LNCaP clone FGC (cell line): ENCODE results near the gene CARM1.

DNA sequence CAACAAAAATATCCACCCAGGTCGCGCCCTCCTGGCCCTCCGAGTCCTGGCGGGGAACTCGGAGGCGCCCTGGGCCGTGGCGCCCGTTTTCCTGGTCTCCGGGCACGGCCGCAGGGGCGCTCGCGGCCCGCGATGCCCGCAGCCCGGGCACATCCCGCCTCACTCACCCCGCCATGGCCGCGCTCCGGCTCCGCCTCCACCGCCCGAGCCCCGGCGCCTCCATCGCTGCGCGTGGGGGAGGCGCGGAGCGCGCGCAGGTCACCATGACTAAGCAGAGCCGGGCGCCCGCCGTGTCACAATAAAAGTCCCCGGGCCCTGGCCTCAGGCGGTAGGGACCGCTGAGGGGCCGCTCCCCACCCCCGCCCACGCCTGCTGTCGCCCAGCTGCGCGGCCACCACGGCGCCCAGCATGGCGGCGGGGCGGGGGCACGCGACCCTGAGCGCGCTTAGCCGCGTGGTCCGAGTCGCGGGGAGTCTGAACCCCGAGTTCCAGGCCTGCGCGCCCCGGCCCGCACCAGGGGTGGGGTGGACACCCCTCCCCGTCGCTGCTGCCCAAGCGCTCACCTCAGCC is 541 bp downstream of the KEAP1 start:
- RRBS, 2 experiments: under 1 to 1% methylated on average over 26 to 28 of the region's 72 CpGs

DNA sequence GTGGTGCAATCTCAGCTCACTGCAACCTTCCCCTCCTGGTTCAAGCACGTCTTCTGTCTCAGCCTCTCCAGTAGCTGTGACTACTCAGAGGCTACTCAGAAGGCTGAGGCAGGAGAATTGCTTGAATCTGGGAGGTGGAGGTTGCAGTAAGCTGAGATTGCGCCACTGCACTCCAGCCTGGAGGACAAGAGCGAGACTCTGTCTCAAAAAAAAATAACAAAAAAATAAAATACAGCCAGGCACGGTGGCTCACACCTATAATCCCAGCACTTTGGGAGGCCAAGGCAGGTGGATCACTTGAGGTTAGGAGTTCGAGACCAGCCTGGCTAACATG is 1.4 kb downstream of the SLC44A2 start:
- RRBS, 2 experiments: no CpG with 5 or more reads among the region's 5 CpGs

- RRBS, 2 experiments: 98 to 99% methylated on average over 7 of the region's 32 CpGs
Measured at GRCh38 chr19:10687242-10687974, 13.8 kb upstream of the QTRT1 start.

GRCh38 chr19:10695424-10696279 is 5.6 kb upstream of the QTRT1 start:
- RRBS, 2 experiments: no CpG with 5 or more reads among the region's 54 CpGs

DNA sequence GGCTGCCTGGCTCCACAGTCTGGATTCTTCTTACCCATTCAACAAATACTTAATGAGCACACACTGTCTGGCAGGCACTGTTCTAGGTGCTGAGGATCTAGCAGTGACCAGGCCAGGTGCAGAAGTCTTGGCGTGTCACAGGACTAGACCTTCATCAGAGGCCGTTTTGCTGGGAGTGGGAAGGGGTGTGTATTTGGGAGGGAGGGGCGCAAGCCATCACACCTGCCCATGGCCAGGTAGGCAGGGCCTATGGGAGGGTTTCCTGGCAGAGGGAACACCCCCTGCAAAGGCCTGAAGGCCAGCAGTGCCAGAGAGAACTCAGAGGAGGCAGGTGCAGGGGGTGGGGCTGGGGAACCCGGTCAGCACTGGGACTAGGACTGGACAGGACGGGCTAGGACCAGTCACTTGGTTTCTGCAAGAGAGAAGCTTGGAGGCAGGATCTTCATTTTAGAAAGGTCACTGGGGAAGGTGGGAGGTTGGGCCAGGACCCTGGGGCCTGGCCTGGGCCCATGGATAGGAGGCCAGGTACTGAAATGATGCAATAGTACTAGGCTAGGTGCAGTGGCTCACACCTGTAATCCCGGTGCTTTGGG is 31.9 kb downstream of the DNM2 start:
- RRBS, 2 experiments: 91 to 92% methylated on average over 1 of the region's 6 CpGs

DNA sequence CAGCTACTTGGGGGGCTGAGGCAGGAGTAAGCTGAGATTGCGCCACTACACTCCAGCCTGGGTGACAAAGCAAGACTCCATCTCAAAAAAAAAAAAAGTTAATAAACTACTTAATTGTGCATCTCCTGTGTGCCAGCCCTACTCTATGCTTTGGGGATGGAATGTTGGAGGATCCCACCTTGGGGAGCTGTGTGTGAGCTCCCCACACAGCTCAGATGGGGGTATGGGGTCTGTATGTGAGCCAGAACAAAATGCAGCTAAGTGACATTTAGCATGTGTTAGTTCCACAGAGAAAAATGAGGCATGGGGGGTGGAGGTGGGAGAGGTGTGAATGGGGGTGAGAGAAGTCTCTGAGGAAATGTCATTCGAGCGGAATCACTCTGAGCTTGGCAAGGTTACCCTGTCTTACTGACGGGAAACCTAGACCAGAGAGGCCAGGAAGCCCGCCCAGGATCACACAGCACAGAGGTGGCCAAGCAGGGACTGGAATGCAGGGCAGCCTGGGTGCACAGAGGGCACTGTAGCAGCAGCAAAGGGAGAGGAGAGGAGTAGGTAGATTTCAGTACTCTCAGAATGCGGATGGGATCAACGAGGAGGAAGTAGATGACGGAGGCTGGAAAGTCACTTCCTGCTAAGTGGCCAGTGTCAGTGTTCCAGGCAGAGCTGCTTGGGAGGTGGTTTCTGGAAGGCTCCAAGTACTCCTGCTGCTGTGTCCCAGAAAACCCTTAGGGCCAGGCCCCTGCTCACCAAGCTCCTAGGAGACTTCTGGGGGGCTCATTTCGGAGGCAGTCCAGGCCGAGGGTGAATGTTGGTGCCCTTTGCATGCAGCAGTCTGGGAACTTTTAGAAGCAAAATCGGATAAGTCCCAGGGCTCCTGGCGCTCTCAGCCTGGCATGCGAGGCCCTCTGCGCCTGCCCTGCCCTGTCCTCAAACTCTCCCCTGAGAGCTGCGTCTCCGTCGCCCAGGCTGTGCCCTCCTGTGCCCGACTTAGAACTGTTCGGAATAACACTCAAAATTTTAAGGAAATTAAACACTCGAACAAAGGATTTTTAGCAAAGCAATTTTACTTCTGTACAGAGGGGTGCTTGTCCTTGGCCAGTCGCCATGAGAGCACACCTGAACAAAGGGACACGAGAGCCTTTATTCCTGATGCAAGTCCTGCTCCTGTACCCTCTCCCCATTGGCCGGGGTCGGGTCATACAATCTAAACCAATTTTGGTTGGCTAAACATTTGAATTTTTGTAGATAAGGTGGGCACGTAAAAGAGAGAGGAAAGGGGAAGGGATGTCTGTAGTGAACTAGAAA is 33.4 kb downstream of the DNM2 start:
- RRBS, 2 experiments: no CpG with 5 or more reads among the region's 25 CpGs

GRCh38 chr19:10800502-10800871 is 35.5 kb downstream of the TMED1 start:
- RRBS, 2 experiments: 96 to 97% methylated on average over 1 of the region's 9 CpGs

- RRBS, 2 experiments: 1 to 2% methylated on average over 81 to 90 of the region's 150 CpGs
Measured at GRCh38 chr19:10871284-10872212, at the start of gene CARM1. TSS of gene CARM1 (plus strand) at chr19:10871553.

DNA sequence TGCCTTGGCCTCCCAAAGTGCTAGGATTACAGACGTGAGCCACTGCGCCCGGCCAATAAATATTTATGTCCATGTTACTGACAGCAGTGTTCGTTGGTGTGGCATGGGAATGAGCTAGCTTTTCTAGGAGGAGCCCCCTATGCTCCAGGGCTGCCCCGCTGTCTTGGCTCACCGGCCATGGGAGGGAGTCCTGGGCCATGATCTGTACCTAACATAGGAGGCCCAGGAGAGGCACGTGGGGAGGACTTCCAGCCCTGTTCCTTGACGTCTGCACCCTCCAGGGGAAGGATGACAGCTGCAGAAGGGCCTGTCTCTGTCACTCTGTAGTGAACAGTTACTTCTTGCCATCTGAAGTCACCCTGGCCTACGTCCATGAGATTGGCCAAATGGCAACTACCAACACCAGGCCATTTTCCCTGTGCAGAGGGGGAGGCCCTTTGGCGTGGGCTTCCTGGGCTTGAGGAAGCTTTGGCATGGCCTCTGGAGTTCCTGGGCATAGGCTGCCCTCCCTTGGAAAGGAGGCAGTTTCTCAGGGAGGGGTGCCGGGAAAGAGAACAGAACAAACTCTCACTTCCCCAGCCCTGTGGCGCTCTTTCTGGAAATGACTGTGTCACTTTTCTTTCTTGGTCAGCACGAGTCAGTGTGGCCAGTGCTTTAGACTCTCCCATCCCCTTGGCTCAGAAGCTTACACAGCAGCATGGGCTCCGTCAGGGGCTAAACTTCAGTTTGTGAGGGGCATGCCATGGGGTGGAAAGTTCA is 5.1 kb downstream of the CARM1 start:
- RRBS, 2 experiments: no CpG with 5 or more reads among the region's 14 CpGs

DNA sequence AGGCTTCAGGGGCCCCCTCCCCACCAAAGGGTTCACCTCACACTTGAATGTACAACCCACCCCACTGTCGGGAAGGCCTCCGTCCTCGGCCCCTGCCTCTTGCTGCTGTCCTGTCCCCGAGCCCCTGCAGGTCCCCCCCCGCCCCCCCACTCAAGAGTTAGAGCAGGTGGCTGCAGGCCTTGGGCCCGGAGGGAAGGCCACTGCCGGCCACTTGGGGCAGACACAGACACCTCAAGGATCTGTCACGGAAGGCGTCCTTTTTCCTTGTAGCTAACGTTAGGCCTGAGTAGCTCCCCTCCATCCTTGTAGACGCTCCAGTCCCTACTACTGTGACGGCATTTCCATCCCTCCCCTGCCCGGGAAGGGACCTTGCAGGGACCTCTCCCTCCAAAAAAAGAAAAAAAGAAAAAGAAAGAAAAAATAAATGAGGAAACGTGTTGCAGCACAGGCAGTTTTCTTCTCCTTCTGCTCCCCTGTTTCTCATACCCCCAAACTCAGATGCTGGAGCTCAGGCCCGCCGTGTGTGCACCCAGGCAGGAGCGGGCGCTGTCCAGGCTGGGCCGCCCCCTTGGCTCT is 6.0 kb downstream of the YIPF2 start:
- RRBS, 2 experiments: no CpG with 5 or more reads among the region's 19 CpGs

- RRBS, 2 experiments: no CpG with 5 or more reads among the region's 8 CpGs
Measured at GRCh38 chr19:10952637-10953324, 8.0 kb upstream of the SMARCA4 start.

- RRBS, 2 experiments: under 1% methylated on average over 3 of the region's 24 CpGs
Measured at GRCh38 chr19:10960620-10960776, 332 bp upstream of the SMARCA4 start.

- RRBS, 2 experiments: no CpG with 5 or more reads among the region's 17 CpGs
Measured at GRCh38 chr19:10968214-10969240, 7.7 kb downstream of the SMARCA4 start.

- RRBS, 2 experiments: no CpG with 5 or more reads among the region's 15 CpGs
Measured at GRCh38 chr19:10984560-10985071, 23.8 kb downstream of the SMARCA4 start.

- RRBS, 2 experiments: no CpG with 5 or more reads among the region's 30 CpGs
Measured at GRCh38 chr19:10995965-10996694, 35.3 kb downstream of the SMARCA4 start.

DNA sequence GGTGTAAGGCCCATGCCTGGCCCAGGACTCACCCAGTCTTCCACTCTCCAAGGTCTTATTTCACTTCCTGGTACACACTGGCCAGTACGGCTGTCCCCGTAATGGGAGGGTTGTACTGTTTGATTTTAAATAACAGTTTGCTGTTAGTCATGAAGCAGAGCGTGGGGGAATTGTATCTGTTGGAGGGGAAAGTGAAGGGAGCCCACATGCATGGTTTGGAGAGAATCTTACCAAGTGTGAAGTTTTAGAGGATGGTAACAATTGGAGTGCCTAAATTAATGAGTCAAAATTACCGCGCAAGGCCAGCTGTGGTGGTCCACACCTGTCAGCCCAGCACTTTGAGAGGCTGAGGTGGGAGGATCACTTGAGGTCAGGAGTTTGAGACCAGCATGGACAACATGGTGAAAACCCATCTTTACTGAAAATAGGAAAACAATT is 46.8 kb upstream of the LDLR start:
- RRBS, 2 experiments: no CpG with 5 or more reads among the region's 5 CpGs

DNA sequence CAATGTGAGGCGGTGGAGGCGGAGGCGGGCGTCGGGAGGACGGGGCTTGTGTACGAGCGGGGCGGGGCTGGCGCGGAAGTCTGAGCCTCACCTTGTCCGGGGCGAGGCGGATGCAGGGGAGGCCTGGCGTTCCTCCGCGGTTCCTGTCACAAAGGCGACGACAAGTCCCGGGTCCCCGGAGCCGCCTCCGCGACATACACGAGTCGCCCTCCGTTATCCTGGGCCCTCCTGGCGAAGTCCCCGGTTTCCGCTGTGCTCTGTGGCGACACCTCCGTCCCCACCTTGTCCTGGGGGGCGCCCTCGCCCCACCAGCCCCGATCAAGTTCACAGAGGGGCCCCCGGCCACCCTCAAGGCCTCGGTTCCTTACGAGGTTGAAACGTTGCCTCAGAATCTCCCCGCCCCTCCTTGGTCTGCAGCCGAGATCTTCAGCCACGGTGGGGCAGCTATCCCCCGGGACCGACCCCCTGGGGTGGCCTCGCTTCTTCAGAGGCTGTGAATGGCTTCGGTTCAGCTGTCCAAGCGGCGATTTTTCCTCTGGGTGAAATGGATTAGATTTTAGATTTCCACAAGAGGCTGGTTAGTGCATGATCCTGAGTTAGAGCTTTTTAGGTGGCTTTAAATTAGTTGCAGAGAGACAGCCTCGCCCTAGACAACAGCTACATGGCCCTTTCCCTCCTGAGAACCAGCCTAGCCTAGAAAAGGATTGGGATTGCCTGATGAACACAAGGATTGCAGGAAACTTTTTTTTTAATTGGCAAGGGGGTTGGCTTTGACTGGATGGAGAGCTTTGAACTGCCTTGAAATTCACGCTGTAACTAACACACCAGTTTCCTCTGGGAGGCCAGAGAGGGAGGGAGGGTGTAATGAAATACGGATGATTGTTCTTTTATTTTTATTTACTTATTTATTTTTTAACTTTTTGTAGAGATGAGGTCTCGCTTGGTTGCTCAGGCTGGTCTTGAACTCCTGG is 1.5 kb downstream of the LDLR start:
- RRBS, 2 experiments: under 1 to 1% methylated on average over 28 of the region's 52 CpGs

DNA sequence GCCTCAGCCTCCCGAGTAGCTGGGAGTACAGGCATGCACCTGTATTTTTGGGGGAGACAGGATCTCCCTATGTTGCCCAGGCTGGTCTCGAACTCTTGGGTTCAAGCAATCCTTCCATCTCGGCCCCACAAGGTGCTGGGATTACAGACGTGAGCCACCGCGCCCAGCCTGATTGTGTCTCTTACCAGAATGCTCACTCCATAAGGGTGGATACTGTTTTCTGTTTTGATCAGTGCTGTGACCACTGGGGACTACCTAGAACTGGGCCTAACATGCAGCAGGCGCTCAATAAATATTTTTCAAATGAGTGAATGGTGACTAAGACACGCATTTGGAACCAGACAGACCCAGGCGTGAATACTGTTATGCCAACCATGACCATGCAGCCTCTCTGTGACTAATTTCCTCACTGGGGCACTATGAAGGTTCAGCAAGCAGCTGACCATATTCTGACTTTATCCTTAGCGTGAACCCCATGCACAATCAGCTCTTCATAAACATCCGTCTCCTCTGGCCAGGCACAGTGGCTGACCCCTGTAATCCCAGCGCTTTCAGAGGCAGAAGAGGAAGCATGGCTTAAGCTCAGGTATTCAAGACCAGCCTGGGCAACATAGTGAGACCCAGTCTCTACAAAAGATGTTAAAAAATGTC is 13.0 kb upstream of the SPC24 start:
- RRBS, 2 experiments: no CpG with 5 or more reads among the region's 12 CpGs

- RRBS, 2 experiments: no CpG with 5 or more reads among the region's 16 CpGs
Measured at GRCh38 chr19:11215579-11215994, 18.2 kb upstream of the KANK2 start.

DNA sequence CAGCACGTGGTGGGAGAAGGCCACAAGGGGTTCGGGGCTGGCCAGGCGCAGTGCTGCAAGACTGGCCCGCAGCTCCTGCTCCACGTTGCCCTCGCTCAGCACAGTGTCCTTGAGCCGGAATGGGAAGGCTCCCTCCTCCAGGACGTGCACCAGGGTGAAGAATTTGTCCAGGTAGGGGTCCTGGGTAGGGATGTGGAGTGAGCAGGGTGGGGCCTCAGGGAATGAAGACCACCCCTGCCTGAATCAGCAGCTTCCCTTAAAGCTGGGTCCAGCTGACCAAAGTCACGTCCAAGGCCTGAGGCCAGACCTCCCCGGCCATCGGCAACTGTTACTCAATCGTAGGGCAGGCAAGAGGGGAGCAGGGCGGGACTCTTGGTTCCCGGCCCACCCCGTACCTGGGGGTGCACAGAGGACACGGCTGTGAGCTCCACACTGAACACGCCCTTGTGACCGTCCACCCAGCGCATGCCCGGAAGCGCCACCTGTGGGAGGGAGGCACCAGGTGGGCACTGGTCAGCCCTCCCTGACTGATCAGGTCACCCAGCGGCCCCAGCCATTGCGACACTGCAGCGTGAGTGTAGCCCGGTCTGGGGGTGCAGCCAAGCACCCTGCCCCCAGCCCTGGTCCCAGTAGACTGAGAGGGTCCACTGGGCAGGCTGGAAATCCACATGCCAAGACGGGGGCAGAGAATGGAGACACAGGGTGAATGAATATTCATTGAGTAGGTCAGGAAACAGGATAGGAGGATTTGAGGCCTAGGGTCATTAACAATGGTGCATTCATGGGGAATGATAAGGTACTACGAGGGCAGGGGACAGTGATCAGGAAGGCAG is 2.8 kb upstream of the ANGPTL8 start:
- RRBS, 2 experiments: 88 to 90% methylated on average over 14 of the region's 27 CpGs